Right common carotid artery plus branches (tissue), 1 donor: ENCODE measurements around the genes ERBB4, SPAG16, XRCC5 and RPL37A.

- PRO-cap = no peak
These were observed 3.2 kb downstream of the CPS1 start for GRCh38 chr2:210559604-210559896.

DNA sequence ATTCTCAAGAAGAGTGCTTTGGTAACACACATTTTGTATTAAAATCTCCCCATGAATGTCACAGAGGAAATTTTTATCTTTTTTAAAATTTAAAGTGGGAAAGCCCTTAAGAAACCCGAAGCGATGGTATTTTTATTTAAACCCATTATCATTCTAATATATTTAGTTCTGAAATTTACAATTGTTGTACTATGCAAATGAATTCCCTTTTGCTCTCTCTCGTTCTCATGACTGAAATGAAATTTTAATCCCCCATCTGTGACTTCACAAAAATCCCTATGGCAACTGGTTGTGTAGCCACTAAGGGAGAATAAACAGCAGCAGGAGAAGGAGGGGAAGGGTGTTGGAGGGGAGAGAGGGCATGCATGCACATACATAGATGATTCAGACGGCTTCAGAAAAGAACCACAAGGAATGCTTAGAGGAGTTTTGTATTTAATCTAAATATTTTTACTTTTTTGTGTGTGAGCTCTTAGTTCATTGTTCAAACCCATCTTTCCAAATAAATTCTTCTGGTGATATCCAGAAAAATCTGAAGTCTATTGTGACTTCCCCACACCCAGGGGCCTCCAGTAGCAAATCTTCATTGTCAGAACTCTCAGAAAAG lies 36.8 kb downstream of the CPS1 start:
- PRO-cap = no peak

GRCh38 chr2:210656882-210657306 lies 100.5 kb downstream of the CPS1 start:
- PRO-cap = no peak

GRCh38 chr2:210847005-210847512 lies 290.7 kb downstream of the CPS1 start:
- PRO-cap = no peak

DNA sequence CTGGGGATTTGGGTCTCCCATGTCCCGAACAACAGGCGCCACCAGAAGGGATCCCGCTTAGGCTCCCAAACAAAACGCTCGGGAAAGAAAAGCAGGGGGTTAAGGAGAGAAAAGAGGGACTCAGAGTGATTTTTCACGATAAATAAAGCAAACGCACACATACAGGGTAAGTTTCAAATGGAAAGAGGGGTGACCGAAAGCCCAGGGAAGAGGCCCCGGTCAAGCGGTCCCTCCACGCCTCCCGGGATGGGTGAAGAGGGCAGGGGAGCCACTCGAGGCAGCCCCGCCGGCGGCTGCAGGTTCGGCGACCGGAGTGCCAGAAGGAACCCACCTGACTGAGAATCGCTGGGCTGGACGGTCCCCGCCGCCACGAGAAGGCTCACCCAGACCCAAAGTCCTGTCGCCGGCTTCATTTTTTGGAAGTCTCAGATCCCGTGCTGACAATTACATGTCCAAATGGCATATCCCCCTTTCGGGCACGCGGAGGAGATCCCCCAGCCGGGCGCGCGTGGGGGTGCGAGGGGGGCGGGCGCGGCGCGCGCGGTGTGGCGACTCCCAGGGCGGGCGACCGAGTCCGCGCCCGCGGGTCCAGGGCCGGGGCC lies 383 bp downstream of the ERBB4 start:
- PRO-cap = no peak

DNA sequence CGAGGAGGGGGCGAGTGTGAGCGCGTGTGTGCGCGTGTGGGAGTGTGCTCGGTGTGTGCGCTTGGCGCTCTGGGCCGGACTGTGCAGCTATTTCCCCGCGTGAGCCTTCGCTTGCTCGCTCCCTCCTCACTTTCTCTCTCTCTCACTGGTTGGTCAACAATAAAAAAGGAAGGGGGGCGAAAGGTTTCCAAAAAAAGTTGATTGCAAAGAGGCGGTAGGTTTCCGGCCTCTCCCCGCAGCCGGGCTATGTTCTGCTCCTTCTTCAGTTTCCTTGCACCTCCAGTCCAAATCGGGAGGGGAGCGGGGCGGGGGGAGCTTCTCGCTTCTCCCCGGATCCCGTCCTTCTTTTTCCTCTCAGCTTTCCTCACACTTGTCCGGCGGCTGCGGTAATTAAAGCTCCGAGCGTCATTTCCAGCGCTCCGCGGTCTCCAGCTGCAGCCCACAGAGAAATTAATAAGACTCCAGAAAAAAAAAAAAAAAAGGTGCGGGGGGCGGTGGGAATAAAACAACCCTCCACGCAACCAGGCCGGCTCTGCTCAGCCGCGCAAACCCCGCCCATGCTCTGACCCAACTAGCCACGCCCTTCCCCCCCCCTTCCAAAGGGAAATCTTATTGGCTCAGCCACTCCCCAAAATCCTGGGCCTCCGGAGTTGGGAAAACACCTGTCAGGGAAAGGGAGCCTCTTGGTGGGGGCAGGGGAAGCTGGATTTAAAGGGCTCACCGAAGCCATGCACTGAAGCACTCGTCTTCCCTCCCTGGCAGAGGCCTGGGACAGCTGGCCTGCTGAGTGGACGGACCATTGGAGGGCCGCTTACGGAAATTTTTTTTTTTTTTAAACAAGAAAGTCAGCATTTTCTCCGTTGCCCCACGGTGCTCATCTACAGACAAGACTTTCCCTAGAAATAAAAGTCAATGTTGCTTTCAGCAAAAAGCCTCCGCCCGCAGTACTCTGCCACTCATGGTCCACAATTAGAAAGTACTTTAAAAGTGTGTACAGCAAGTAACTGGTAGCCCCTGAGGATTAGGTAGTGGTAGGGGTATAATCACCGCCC lies at the start of gene ERBB4:
ERBB4 (minus strand) TSS at position 83 of the 1,052 bp plus-strand sequence.
- PRO-cap = unidirectional peak, minus-strand start at position 81 of the sequence

DNA sequence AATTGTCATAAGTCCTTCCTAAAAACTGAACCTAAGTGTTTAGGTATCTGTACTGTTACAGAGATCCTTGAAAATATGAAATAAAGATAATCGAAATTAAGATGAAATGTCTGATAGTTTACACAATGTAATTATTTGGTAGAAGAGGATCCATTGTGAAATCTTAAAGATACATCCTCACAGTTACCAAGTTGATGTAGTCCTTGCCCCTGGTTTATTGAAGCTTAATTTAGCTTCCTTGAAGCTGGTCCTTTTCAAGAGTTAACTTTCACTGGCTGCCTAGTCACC lies 2.1 kb upstream of the IKZF2 start:
- PRO-cap = no peak

GRCh38 chr2:213283866-213284883 lies at the start of gene SPAG16:
TSS of gene SPAG16 (plus strand) at chr2:213284464.
- PRO-cap = bidirectional peak, plus-strand start at chr2:213284480, minus-strand start at chr2:213284260

DNA sequence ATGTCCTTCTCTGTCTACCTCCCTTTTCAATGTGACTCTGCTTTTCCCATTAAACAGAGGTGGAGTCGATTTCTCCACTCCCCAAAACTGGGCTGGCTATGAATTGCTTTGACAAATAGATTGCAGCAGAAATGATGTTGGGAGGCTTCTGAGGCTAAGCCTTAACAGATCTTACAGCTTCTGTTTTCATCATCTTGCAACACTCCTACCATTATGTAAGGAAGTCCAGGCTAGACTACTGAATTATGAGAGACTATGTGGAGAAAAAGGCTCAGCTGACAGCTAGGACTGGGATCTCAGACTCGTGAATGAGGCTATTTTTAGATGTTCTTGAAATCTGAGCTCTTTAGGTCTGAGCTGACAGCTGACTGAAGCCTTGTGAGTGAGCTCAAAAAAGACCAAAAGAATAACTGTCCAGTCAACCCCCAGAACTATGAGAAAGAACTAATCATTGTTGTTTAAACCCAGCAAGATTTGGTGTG lies 70.3 kb downstream of the VWC2L start:
- PRO-cap = no peak

- PRO-cap = no peak
These were observed 125.4 kb downstream of the BARD1 start for GRCh38 chr2:214683952-214684630.

- PRO-cap = no peak
These were observed 18.0 kb upstream of the ATIC start for GRCh38 chr2:215293796-215294420.

DNA sequence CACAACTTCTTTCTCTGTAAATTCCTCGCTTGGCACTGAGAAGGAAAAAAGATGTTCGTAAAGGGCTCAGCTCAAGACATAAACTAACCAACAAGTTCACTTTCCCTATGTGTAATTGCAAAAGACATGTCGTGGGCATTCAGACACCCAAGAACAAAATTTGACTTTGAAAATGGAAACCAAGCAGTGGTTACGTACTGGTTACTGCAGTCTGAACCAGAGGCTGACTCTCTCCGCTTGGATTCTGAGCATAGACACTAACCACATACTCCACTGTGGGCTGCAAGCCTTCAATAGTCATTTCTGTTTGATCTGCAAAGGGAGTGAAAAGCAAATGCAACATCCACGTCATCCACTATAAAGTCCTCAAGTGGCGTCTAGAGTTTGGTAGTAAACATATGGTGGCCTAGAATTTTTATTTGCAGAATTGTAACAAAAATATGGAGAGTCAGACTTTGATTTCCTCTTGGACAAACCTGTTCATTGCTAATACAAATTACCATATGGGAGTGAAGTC lies 53.8 kb downstream of the FN1 start:
- PRO-cap = no peak

GRCh38 chr2:215848696-215849284 lies 164.6 kb downstream of the MREG start:
- PRO-cap = no peak

DNA sequence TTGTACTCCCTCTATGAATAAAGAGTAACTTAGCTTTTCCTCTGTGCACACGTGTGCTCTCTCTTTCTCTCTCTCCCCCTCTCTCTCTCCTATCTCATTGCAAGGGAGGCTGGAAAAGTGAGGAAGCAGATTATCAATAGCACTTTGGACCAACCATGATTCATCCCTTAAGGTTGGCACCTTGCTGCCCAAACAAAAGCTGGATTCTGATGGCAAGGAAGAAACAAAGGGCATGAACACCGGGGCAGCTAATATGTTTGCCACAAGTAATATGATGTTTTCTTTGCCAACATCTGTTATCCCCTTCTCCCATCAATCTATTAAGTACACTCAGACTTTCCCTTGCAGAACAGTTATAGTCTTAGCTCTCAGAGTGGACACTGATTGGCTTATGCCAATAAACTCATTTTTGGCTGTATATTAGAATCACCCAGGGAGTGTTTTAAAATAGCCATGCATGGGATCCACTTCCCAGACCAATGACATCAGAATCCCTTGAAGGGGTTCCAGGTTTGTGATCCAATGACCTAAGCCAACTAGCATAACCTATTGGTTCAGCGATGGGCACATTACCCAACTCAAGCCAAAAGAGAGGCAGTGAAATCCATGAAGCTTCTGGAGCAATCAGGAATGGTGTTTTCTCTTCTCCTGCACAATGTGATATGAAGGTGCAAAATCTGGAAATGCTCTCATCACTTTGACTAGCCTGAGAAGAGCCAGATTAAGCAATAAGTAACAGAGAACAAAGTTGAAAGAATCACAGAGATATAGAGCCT lies 60.3 kb downstream of the MREG start:
- PRO-cap = no peak

GRCh38 chr2:216048616-216049006 lies 33.0 kb downstream of the PECR start:
- PRO-cap = no peak

GRCh38 chr2:216082464-216083277 lies 952 bp downstream of the TMEM169 start:
- PRO-cap = no peak

DNA sequence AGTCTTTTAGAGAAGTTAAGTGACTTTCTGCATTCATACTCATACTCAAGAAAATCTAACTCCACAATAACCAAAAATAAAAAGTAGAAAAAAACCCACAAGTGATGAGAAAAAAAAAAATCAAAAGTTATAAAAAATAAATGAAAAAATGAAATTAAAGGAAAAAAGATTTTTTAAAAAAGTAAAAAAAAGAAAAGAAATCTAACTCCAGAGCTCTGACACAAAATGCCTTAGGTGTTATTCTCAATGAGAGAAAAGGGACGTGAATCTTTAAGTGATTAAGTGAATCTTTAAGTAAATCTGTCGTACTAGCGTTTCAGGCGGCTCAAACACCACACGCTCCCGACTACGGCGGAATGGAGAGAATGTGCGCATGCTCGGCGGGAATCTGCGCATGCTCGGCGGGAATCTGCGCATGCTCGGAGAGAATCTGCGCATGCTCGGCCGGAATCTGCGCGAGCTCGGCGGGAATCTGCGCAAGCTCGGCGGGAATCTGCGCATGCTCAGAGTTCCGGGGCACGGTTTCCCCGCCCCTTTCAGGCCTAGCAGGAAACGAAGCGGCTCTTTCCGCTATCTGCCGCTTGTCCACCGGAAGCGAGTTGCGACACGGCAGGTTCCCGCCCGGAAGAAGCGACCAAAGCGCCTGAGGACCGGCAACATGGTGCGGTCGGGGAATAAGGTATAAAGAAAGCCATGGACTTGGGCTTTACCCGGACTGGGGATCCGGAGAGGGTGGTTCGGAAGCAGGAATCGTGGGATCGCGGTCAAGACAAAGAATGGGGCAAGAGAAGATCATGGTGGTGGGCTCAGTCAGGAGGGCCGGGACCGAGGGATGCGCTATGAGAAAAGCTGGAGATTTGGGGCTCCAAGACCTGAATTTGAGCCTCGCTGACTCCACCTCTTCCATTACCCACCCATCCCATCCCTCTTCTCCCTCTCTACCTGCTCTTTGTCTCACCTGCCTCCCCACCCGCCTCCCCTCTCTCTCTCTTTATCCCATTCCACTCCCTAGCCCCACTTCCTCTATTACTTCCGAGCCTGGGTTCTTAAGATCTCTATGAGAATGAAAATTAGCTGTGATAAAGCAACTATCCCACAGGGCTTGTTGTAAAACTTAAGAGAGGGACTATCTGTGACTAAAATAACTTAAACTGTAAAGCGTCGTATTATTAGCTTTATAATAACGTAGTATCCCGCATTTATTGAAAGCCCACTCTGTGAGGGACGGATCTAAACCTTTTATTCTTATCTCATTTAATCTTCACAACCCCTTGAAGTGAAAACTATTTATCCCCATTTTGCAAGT lies at the start of gene XRCC5:
XRCC5 (plus strand) TSS at position 570 of the 1,306 bp plus-strand sequence.
- PRO-cap = bidirectional peak, plus-strand start at position 602 of the sequence, minus-strand start at position 358 of the sequence

- PRO-cap = no peak
These were observed 4.7 kb downstream of the XRCC5 start for GRCh38 chr2:216113460-216114613.

- PRO-cap = bidirectional peak, plus-strand start at chr2:216498844, minus-strand start at chr2:216498687
These were observed at the start of gene RPL37A for GRCh38 chr2:216498580-216499670. TSS of gene RPL37A (plus strand) at chr2:216498844.

DNA sequence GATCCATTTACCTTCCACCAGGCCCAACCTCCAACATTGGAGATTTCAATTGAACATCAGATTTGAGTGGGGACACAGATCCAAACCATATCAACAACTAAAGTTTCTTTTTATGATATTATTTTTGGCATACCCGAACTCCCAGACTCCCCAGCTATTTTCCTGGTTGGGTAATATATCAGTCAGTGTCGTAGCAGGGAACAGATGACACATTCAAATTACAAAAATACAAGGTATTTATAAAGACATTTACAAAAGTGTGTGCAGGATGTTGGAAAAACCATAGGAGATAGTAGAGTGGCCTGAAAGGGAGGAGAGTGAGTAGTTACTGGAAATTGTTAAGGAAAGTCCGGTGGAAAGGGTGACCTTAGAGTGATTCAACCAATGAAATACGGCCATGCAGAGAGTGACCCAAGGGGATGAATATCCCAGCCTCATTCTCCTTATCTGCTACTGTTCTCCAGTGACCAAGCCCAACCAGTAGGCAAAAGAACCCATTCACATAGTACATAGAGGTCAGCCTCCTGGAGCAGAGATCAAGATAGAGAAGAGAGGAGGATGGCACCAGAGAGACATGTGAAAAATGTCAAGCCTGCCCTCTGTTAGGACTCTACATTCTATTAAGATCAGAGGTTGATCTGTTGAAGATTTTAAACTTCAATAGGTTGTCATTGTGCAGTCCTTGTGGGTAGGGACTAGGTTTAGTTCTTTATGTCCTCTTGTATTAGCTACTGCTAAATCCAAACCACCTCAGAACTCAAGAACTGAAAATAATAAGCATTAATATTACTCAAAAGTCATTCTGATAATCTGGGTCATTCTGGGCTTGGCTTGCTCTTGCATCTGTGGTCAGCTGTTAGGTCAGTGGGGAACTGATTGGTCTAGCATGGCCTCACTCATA lies 9.1 kb downstream of the RPL37A start:
- PRO-cap = no peak